Cardiac ventricle fibroblast (primary cell): ENCODE measurements around a stretch of chr6.

- RAMPAGE, long total RNA: no peak
These were observed 37.5 kb upstream of the CCN6 start for GRCh38 chr6:112016391-112016846.

DNA sequence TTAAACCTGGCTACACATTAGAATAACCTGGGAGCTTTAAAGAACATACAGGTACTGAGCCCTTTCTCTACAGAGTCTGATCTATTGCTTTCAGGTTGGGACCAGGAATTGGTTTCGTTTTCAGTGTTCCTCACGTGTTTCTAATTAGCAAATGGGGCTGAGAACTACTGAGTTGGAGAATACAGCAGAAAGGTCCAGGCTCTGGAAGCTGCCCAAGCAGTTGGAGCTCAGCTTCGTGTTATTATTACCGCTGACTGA is 57.0 kb downstream of the FAM229B start:
- RAMPAGE, long total RNA: no peak

- RAMPAGE, long total RNA: no peak
These were observed 57.5 kb downstream of the FAM229B start for GRCh38 chr6:112144879-112145385.

DNA sequence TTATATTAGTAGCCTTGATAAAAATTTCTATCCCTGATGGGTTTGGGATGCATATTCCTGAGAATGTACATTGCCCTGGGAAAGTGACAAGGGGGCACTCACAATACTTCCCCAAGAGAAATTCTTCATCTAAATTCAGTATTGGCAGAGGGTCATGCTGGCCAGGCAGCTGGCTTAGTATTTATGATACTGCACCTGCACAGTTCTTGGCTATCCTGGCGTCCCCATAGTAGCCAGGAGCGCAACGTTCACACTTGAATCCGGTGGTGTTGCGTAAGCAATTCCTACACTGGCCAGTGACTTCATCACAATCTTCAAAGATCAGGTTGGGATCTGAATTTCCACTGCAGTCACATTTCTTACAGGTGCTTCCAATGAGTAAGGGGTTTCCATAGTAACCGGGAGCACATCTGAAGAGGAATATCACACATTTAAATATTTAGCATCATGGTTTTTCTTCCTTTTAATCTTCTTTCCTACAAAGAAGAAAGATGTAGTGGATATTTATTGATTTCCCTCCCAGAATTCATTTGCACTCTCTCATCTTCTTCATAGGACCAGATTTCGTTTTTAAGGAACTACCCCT is 62.8 kb downstream of the LAMA4 start:
- RAMPAGE, long total RNA: no peak

DNA sequence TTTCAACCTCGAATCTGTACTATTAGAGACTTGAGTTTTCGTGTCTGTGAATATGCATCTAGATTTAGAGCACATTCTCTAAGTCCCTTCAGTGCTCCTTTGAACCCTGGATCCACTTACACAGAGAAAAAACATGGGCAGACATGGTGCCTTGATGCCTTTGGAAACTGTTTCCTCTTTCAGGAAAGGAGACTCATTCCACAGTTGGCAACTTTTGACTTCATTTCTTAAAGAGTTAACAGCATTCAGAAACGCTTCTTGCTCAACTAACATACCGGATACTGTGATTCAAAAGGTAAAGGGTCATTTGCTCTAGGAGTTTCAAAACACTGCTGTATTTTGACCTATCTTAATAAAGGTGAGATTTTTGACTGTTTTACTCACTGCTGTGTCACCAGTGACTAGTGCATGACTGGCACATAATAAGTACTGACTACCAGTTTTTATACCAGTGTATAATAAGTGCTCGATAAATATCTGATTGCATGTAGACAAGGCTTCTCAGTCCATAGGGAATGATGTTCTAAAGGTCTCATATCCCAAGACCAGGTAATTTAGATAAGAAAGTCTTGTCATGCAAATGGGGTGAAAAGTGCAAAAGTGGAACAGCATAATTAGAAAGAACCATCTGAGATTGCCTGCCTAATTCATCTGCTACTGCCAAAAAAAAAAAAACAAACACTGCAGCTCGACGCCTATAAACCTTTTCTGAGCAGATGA is 50.4 kb downstream of the LAMA4 start:
- RAMPAGE, long total RNA: no peak

DNA sequence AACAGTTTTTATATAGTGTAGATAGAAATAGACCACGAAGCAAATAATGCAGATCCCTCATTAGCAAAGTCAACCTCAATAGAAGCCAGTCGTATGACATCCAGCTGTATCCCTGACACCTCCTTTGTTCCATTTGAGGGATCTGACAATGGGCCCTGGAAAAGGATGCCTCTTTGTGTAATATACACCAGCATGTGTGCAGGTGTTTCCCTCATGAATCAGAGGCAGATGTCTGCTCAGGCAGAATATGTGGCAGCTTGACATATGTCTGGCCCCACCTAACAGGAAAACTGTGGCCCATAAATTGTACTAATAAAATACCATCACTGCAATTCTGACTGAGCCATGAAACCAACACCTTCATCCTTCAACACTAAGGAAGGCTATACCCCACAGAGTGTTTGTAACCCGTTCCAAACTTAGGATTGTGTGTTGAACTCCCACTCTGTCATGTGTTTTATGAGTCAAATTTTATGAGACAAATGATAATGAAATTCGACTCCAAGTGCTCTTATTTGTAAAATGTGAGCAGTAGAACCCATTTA is 22.8 kb downstream of the LAMA4 start:
- RAMPAGE, long total RNA: no peak

GRCh38 chr6:112337080-112337567 is 10.0 kb upstream of the RFPL4B start:
- RAMPAGE, long total RNA: no peak

DNA sequence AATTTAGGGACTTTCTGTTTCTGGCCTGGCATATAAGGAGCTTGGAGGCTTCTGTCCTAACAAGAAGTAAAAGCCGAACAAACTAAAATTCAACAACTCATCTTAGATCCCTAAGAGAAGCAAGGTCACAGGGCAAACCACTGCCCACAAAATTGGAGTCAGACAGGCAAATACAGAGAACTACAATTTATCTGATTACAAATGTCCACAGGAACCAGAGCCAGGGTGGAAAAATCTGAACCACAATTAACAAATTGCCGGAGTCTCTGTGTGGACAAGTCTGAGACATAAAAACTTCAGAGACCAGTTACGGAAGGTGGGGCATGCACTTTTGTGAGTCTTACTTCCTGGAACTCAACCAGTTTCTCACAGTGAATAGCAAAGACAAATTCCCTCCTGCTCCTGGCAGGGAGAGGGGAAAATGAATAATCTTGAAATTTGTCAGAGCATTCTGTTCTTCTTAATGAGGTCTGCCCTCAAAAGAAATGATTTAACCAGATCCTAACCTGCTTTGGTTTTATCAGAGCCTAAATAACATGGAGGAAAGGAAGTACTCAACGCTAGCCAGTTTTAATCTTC is 671.6 kb downstream of the RFPL4B start:
- RAMPAGE, long total RNA: no peak

GRCh38 chr6:113645196-113646053 is 211.7 kb upstream of the MARCKS start:
- RAMPAGE, long total RNA: no peak

- RAMPAGE, long total RNA: no peak
These were observed 206.0 kb upstream of the MARCKS start for GRCh38 chr6:113651068-113651580.

DNA sequence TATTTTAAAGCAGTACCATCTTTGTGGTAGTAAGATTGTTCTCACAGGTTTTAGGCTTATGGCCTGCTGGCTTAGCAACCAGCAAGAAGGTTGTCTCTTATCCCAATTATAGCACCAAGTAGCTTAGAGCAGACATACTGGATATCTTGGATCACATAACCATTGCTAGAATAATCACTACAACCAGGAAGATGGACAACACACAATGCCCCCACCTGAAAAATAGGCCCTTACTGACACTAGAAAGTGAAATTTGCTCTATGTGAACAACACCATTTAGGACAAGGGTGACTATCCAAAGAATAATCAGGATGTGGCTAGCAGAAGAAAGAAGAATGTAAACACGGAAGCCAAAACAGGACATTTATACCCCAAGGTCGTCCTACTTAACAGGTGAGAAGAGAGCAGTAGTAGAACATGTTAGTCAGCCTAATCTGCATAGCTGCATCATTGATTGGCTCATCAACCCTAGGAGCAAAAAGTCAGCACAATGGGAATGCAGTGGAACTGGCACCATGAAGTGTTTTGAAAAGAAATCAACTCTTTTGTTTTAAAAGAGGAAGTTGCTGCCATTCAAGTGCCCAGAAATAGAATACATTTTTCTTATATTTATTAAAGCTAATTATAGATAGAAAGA is 172.7 kb upstream of the MARCKS start:
- RAMPAGE, long total RNA: no peak

GRCh38 chr6:113854484-113855664 is 2.3 kb upstream of the MARCKS start:
- RAMPAGE, long total RNA: no peak

DNA sequence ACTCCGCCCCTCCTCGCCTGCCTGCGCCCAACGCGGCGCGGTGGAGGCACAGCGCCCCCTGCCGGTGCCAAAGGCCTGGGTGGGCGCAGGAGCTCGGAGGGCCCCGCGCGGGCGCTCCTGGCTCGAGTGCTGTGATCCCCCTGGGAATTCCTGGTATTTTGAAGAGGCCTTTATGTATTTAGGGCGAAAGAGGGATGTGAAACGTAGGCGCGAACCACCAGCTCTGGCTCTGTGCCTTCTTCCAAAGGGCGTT is 1.8 kb downstream of the MARCKS start:
- RAMPAGE, long total RNA: no peak

- RAMPAGE, long total RNA: no peak
These were observed 85.2 kb upstream of the HS3ST5 start for GRCh38 chr6:114427973-114428528.

GRCh38 chr6:116268850-116269475 is 10.8 kb downstream of the TSPYL1 start:
- RAMPAGE, long total RNA: no peak

DNA sequence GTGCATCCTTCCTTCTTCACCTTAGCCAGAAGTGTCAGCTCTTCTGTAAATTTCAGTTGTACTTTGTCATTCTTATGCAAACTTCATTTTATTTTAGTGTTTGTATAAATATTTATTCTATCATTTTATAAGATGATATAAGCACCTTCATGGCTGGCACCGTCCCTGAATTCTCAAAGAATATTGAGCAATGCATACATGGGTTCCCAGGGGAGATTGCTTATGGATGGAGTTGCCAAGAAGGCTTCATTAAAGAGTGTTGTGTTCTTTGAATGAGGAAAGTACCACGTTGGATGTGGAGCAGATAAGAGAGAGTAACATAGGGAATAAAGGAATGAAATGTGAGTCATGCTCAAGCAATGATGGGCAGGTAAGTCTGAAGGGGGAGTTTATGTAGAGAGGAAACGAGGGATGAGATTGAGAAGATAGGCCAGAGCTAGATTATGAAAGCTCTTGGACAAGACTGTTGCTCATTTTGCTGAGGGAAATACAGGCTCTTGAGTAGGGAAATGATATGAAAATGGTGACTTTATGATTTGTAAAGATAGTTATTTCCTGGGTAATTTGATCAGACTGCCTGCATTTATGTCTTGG is 10.3 kb downstream of the DSE start:
- RAMPAGE, long total RNA: no peak

DNA sequence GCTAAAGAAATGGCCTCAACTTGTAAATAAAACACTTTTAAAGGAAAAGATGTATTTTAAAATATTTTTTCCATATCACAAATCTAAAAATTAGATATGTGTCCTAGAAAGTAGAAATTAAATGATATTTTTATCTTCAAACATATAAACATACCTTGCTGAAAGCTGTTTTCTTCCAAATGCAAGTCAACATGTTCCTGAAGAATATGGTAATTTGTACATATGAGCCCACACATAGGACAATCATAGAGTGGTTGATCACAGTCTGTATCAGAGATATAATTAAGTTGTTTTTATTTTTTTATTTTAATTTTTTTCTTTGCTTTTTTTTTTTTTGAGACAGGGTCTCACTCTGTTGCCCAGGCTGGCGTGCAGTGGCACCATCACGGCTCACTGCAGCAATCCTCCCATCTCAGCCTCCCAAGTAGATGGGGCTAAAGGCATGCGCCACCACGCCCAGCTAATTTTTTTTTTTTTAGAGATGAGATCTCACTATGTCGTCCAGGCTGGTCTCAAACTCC is 7.9 kb downstream of the ZUP1 start:
- RAMPAGE, long total RNA: no peak

- RAMPAGE, long total RNA: no peak
These were observed 1.4 kb downstream of the KPNA5 start for GRCh38 chr6:116682267-116683011.

DNA sequence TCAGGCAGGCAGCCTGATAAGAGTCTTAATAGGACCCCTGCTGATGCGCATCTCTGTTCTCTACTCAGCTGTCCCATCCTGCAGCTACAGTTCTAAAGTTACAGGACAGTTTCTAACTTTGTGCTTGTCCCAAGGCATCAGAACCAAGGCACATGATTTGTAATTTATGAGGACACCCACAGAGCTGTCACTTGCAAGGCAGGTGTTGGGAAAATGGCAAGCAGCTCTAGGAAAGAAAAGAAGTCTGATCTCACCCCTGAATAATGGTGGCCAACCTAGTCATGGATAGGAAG is 127.7 kb upstream of the VGLL2 start:
- RAMPAGE, long total RNA: no peak

GRCh38 chr6:117619277-117619644 is 16.9 kb upstream of the GOPC start:
- RAMPAGE, long total RNA: no peak